Fibroblast of the aortic adventitia (primary cell): ENCODE measurements around a stretch of chr14.

DNA sequence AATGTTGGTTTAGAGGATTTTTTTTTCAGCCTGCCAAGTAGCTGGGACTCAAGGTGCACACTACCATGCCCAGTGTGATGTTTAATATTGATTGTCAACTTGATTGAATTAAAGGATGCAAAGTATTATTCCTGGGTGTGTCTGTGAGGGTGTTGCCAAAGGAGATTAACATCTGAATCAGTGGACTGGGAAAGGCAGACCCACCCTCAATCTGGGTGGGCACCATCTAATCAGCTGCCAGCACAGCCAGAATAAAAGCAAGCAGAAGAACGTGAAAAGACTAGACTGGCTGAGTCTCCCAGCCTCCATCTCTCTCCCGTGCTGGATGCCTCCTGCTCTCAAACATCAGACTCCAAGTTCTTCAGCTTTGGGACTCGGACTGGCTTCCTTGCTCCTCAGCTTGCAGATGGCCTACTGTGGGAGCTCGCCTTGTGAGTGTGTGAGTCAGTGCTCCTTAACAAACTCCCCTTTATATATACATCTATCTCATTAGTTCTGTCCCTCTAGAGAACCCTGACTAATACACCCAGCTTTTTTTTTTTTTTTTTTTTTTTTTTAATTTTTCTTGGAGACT, 47.0 kb downstream of the ACTN1 start:
- CAGE, long polyA plus RNA = no peak

DNA sequence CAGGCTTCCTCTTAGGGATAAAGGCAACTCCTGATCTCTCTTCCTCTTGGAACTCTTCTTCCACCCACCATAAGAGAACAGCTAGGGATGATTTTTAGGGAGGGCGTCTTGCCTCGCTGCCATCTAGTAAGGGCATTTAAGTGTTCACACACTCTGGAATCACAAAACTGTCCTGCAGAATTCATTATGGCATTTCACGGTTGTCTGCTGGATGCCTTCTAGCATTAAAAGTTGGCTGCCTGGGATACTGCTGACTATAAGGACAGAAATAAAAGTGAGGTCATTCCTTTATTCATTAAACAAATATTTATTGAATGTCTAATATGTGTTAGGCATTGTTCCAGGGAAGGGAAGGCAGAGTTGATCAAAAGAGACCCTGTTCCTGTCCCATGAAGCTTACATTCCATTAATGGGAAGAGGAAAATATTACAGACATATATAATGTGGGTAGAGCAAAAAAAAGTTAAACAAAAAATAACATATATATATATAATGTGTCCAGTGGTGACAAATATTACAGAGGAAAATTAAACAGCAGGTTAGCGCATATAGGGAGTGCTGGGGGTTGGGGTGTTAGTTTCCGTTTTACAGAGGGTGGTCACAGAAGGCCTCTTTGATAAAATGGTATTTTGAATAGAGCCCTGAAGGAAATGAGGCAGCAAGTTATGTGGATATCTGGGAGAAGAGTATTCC, 73.4 kb downstream of the DCAF5 start:
- CAGE, long polyA plus RNA = no peak

DNA sequence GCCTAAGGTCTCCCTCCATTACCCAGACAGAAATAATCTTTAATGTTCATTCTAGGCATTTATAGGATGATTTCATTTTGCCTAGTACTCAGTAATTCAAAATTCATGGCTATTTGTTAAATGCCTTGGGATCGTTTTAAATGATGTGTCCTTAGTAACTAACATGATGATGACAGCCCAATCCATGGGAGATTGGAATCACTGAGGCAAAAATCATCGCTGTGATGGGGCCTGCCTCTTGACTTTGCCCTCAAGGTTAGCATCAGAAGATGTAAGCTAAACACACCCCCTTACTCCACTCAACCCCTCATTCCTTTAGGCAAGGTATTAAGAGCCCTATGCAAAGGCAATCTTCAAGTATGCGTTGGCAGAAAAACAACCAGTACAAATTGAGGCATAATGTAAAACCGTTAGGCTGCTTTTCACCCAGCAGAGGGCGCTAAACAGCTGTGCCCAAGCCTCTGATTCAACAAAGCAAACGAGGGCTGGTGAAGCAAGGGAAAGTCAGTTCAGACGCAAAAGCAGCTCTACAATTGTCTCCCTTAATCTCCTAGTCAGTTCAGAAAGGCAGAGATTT, 23.8 kb downstream of the DCAF5 start:
- CAGE, long polyA plus RNA = no peak

GRCh38 chr14:69152251-69152475, 756 bp downstream of the DCAF5 start:
- CAGE, long polyA plus RNA = no peak

DNA sequence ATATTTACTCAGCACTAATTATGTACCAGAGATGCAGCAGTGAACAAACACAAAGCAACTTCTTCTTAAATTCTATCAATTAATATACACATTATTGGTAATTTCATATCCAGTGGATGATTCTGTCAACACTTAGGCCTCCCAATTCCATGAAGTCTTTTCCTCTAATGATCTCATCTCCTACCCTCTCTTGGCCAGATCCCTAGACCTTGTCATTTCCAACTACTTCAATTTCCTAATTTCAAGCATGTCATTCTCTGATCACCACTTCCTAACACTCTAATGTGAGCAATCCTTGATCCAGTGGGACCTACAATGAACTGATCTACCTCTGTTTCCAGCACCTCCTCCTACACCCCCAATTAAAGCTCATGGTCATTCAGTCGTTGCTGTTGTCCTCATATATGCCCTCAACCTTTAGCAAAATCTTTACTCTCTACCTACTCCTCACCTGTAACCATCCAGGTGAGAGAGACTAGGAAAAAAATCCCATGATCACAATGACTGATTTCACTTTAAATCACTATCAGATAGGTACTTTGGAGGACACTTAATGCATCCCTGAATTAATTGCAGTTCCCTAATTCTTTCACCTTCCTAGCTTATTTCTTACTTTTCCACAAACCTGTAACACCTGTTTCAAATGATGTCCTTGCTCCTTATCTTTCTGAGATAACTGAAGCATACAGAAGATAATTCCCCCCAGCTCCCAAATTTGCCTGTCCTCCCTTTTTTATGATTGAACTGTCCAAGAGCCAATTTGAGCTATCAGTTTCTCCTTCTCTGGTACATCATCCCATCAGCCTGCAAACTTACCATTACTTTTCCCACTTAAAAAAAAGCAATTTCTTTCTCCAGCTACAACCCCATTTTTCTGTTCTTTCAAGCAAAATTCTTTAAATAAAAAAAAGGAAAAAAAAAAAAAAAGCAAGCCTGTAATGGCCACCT, 13.1 kb downstream of the ERH start:
- CAGE, long polyA plus RNA = no peak

DNA sequence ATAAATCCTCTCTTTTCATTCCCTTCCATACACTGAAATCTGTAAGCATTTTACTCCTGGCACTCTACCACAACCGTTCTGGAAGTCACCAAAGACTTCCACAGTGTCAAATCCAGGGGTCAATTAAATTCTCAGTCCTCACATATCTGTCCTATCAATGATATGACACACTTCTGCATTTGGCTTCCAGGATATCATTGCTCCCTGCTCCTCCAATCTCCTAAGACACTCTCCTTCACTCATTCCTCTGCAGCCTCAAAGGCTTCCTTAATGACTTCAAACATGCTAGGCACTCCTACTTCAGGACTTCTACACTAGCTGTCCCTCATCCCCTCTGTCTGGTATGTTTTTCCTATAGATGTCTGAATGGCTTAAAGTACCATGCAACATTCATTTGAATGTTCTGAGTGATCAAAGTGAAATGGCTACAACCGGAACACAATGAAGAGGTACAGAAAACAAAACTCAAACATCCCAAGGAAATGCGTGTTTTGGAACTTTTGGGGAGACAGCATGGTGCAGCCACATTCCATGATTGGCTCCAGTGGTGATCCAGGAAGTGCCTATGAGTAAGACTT, 12.3 kb downstream of the ERH start:
- CAGE, long polyA plus RNA = no peak

- CAGE, long polyA plus RNA = no peak
Observed at GRCh38 chr14:69399083-69399397, 548 bp downstream of the SLC39A9 start.

DNA sequence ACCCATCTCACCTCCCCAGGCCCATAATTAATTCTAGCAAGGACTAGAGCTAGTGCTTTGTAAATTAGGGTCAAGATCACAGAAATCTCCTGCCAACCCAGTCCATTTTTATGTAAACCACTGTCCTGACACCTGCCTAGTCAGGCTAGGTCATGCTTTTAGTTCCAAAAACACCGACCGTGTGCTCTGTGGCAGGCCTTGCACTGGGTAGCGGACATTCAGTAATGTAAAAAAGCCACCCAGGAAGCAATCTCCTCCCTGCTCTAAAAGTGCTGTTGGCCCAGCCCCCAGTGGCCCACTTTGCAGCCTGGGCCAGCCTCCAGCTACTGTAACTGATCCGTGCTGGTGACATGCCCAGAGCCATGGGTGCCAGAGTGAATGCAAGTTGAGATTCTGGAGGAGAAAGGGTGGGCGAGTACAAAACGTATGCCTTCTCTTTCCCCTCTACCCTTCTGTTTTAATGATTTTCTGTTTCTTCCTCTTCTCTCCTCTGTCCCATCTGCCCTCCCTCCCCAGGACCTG, 16.8 kb downstream of the PLEKHD1 start:
- CAGE, long polyA plus RNA = no peak

DNA sequence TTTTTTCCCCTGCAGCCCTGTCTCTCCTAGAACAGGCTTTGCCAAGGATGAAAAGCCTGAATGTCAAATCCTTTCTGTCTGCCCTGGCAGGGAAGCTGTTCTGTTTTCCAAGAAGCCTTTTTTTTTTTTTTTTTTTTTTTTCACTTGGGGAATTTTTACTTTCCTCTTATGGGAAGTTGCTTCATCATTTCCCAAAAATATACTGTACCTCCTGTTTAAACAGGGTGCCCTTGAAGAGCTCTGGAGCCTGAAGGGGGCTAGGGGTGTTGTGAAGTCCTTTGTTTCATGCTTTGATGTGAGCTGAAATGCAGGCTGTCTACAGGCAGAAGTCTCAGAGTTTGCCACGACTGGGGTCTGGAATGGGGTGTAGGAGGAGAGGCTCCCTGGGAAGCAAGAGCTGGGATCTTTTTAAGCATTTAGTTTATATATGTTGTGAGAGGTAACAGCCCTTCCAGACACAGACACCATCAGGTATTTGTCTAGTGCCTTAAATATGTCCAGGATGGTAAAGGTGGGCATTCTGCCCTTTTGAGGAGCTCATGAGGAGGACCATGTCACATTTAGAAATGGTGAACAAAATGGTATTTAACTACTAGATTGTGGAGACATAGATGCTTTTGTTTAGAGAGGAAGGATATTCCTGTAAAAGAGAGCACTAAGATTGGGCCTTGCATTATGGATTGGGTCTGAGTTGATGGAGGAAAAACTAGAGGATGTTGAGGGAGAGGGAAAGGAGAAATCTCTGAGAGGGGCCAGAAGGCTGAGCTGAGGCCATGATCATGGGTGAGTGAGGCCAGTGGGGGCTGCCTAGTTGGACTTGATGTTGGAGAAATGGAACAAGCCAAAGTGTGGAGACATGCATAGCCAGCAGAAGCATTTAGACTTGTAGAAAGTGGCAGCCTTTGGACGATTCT, 71.7 kb downstream of the SUSD6 start:
- CAGE, long polyA plus RNA = no peak

DNA sequence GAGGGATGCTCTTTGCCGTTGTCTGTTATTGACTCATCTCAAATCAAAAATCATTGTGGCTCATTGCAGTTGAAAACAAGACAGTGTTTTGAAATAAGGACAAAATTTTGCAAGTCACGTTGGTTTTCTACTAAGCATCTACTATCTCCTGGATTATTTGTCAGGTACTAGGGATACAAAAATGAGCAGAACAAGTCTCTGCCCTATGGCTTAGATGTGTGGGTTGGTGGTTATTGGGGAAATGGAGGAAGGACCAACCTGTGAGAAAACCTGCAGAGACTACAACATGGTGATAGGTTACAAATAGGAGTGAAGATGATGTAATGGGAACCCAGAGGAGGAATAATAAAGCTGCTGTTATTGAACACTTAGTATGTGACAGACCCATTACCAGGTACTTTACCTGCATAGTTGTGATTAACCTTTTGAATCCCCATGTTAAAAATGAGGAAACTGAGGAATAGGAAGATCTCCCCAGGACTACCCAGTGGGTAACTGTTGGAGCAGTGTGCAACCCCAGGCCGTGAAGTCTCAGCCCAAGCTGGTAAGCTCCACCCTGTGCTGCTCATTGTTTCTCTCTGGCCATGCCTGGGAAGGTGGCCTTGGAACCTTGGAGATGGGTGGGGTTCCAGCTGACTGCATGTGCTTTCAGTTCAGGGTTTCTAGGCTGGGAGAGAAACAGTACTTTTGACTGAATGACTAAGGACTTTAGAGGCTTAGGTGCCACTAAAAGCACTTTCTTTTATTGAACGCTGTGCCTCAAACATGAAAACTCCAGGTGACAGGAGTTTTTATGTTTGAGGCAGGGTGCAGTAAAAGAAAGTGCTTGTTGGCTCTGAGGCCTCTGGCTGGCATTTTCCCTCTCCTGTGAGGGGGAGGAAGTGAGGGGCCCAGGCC, 72.8 kb upstream of the SRSF5 start:
- CAGE, long polyA plus RNA = no peak

DNA sequence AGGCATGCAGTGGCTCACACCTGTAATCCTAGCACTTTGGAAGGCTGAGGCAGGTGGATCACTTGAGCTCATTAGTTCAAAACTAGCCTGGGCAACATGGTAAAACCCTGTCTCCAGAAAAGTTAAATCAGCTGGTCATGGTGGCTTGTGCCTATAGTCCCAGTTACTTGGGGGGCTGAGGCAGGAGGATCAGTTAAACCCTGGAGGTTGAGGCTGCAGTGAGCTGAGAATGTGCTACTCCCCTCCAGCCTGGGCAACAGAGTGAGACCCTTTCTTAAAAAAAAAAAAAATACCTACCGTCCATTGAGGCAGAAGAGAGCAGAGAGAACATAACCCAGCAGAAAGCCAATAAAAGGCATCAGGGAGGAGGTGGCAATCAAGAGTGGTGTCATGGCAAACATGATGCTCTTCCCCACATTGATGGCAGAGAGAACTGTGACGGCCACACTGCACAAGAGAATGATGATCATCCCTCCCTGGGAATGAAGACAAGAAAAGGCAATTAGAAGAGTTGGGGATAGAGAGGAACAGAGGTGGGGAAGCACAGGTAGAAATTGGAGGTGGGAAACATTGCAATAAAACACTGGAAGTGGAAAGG, 12.0 kb downstream of the SRSF5 start:
- CAGE, long polyA plus RNA = no peak

DNA sequence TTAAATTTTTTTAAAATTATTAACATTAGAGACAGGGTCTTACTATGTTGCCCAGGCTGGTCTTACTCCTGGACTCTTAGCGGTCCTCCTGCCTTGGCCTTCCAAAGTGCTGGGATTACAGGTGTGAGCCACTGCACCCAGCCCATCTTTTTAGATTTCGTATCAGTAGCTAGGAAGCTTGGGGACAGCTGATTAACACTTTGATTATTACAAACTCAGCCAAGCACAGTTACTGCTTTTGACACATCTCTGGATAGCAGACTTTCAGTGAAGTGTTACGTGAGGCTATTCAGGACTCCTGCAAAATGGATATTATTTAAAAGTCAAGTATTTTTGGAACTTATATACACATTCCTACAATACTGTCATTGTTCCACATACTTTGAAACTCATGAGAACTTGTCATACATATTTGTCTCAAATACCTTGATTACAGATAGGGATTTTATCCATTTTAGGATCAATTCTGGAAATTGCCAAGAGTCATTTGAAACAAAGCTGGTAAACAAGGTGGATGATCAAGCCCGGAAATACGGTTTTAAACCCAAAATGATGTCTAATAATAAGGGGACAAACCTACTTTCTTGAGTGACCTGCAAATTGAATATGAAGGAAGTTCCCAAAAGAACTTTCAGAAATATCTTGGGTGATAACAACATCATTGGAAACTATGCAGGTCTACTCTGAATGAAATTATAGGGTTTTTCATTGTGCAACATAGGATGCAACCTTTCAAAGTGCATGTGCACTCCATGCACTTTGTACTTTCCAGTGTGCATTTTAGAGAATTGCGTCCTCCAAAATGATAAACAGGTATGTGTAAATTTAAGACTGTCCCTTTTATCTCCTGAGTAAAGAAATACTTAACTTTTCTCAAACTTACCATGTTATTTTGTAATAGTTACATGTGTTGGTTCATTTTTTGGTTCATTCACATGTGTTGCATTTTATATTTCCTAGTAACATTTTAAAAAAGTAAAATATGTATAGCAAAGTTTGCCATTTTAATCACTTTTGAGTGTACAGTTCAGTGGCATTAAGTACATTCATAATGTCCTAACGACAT, 12.9 kb downstream of the SRSF5 start:
- CAGE, long polyA plus RNA = no peak

DNA sequence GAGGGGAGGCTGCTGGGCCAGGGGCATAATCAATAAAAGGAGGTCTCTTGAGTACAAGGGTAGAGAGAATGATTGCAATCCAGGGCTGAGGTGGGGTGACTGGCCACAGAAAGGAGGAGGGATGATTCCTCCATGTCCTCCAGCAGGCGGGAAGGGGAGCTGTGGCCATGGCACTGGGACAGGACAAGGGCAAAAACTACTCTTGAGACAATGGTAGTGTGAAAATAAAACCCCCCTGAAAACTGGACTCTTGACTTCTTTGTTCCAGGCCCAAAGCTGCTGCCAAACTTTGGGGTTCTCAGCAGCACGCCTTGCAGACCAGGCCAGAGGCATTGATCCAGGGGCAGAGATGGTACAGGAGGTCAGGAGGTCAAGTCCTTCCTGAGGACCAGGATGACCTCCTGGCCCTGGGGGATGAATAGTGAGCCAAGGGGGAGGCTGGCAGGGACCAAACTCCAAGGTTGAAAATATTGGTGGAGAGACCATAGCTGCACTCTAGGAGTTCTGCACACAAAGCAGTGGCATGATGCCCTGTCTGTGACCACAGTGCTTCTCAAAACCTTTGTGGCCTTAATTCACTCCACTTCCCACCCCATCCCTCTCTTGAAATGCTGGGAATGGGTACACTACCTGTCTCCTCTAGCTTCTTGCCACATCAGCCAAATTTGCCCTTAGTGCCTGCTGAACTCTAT, 12.2 kb downstream of the SLC10A1 start:
- CAGE, long polyA plus RNA = no peak

DNA sequence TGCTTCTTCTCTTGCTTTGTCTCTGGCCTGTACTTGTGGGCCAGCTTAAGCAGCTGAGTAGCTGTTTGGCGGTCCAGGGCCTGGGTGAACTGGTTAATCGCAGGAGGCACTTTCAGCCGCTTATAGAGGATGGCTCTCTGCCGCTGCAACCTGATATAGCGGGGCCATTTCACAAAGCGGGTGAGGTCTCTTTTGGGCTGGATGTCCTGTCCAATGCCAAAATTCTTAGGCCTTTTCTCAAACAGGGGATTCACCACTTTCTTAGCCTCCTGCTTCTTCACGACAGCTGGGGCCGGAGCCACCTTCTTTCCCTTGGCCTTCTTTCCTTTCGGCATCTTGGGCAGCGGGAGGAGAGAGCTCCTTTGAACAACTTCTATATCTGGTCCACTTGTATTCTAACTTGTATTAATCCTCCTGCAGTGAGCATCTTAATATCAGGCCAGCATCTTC, 6.6 kb downstream of the SMOC1 start:
- CAGE, long polyA plus RNA = no peak

DNA sequence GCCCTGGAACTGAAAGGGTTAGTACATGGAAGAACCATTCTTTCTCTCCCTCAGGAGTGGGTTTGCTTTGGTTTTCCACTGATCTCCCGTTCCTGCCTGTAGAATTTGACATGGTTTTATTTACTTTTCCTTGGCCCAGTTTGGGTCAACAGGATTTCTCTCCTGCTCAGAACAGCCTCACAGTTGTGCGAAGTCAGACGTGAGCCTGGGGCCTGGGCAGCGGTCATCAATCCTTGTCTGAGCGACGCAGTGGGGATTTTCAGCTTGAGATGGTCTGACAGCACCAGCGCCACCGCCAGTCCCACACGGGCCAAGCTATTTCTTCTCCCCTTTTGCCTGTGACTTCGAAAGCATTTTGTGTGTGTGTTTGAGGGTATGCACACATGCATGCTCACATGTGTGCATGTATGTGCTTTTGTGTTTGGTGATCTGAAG, 58.2 kb downstream of the SMOC1 start:
- CAGE, long polyA plus RNA = no peak

DNA sequence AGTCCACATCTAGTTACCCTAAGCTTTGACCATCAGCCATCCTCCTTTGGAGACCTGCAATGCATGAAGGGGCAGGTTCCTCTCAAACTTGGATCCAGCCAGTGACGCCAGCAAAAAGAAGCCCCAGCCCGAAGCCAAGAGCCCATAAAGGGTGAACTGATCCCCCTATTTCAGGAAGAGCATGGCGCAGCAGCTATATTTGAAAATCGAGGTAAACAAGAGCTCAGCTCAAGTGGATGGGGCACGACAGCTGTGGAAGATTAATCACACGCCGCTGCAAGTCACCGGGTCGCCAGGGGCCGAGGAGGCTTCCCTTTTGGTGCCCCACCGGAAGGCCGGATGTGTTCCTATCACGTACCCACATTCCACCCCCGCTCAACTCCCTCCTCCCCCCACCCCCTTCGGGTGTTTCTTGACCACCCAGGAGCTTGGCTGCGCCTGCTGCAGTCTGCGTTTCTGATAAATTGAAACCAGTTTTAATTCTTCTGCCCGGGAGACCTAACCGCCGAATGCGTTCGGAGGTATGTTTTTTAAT, 2.0 kb downstream of the SLC8A3 start:
- CAGE, long polyA plus RNA = no peak

GRCh38 chr14:70730159-70730768, 79.0 kb downstream of the MAP3K9 start:
- CAGE, long polyA plus RNA = no peak

GRCh38 chr14:70754841-70755244, 54.5 kb downstream of the MAP3K9 start:
- CAGE, long polyA plus RNA = no peak

- CAGE, long polyA plus RNA = no peak
Observed at GRCh38 chr14:71143448-71143906, 176.8 kb upstream of the SIPA1L1 start.

GRCh38 chr14:71235992-71236362, 84.3 kb upstream of the SIPA1L1 start:
- CAGE, long polyA plus RNA = no peak